Choroid plexus epithelial cell (primary cell): Measurements from ENCODE around the genes C11orf65, NKAPD1 and BCO2.

GRCh38 chr11:108357716-108358376, 109.5 kb downstream of the C11orf65 start:
- RRBS, result no CpG with 5 or more reads among the region's 12 CpGs

DNA sequence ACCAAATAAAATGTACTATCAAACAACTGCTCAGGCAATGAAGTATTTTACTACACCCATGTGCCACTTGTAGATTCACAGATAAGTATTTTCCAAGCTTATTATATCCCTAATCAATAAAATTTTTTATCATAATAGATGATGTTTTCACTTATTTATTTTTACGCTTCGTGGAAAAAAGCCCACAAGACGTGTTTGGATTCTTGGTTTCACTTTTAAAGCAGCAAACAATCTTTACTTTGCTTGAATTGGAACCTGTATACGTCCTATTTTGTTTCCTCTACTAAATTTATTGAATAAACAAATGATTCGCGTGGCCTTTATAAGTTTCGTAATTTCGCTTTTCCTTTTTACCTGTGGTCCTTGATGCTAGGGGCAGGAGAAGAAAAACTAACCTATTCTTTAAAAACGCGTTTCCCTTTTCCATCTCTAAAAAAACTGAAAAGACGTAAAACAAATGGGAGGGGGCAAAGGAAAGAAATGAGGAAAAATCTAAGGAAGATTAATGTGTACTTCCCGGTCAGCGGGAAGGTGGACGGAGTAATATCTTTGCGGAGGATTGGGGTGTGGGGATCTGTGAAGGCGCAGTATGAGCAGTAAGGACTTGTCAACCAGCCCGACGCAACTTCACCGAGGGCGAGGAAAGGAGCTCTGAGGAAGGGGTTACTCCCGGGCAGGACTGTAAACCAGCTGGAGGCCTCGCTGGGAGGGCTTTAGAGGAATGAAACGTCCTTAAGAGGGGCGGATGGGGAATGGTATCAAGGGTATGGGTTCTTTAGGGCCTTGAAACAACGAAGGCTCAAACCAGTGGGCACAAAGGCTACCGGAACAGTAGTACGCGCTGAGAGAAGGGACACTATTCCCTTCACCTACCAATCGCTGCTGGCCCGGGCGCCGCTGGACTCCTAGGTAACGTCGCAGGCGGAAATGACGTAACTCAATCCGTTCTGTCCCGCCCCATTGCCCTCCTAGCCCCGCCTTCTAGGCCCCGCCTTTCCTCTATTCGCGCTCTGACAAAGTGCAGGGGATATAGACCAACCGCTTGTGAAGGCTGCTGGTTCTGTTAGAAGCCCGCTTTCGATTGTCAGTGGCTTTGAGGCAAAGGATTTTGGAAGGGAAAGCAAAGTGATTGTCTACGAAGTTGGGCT, at the start of gene C11orf65:
Gene C11orf65 (minus strand): TSS at position 932 of the 1,148 bp plus-strand sequence.
- RRBS, result 1% methylated on average over 5 of the region's 46 CpGs

GRCh38 chr11:108672171-108672586, 7.3 kb downstream of the DDX10 start:
- RRBS, result no CpG with 5 or more reads among the region's 3 CpGs

DNA sequence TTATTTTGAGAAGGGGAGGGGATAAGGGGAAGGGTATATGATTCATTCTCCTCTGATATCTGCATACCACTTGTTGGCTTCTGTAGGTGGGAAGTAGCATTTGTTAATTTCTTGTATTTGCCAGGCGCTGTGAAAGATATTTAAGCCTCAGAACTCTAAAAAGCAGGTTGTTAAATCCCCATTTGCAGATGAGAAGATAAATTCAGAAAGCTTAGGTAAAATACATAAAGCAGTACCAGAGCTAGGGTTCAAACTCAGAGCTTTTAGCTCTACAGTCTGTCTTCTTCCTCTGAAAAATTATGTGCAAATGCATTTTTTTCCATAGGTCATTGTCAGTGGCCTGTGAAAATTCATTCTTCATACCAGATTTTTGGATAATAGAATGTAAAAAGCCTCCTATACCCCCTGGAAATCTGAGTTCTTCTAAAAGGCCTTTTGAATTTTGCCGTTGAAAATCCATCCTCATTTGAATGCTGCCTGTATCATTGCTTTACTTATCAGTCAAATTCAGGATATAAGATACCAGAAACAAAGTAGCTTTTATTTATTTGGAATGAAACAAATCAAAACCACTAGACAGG, 221.3 kb downstream of the DDX10 start:
- RRBS, result no CpG with 5 or more reads among the region's 2 CpGs

GRCh38 chr11:110257571-110258328, 38.7 kb downstream of the RDX start:
- RRBS, result no CpG with 5 or more reads among the region's 3 CpGs

- RRBS, result no CpG with 5 or more reads among the region's 4 CpGs
Measured at GRCh38 chr11:110295172-110295639, 1.2 kb downstream of the RDX start.

DNA sequence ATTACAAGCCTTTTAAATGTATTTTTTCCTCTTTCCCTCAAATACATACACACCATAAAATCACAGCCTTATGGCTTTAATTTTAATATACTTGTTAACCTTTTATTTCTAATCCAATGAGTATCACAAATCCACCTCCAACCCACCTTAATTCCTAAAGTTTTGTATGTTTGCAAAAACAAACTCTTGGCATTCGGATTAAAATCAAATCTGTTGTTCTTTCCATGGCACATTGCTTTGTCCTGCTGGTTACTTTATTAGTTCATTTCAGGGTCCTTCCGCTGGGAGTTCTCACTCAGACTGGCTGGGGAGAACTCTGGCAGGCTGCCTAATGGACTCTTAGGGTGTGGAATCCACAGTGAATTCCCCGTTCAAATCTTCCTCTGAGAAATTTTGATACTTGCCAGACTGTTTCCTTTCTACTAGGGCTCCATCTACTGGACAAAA, 53.3 kb upstream of the FDX1 start:
- RRBS, result no CpG with 5 or more reads among the region's 3 CpGs

DNA sequence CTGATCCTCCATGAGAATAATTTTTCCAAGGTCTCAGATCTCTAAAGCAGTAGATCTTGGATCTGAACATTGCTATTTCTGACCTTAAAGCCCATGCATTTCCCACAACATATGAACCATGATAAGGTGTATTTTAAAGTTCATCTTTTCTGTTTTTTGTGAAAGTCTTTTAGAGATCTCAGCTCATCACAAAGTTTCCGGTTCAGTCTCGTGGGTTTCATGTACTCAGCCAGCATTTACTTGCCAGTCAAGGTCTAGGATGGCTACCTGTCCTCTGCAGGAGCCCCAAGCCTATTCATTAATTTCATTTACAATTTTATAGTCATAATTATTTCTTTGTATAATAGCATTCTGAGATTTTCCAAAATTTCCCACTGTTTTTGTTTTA, 526 bp upstream of the FDX1 start:
- RRBS, result no CpG with 5 or more reads among the region's 2 CpGs

DNA sequence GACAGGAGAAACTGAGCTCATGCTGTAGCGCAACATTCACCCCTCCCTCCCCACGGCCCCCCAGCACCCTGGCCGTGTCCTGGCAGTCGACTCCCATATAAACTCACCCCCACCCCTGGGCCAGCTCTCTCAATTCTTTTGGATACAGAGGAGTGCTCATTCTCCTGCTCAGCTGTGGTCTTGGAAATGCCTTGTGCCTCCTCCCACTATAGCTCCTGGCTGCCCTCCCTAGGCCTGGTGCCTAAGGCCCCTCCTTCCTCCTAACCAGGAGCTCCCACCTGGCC, 209.4 kb upstream of the ARHGAP20 start:
- RRBS, result no CpG with 5 or more reads among the region's 4 CpGs

GRCh38 chr11:111132180-111132545, 113.4 kb upstream of the POU2AF2 start:
- RRBS, result no CpG with 5 or more reads among the region's 2 CpGs

DNA sequence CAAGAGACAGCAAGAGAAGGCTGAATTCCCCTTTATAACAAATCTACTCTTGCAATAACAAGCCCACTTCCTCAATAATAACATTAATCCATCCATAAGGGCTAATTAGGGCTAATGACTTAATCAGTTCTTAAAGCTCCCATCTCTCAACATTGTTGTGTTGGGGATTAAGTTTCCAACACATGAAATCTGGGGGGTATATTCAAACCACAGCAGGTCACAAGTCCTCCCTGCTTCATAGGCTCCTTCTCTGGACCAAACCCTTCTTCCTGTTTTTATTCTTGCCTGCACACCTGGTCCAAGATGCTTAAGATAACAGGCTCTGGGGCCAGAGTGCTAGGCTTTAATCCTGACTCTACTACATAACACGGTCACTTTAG, 68.0 kb upstream of the POU2AF2 start:
- RRBS, result no CpG with 5 or more reads among the region's 1 CpG

- RRBS, result no CpG with 5 or more reads among the region's 19 CpGs
Measured at GRCh38 chr11:111436681-111437233, 57.7 kb upstream of the POU2AF1 start.

- RRBS, result no CpG with 5 or more reads among the region's 7 CpGs
Measured at GRCh38 chr11:111439028-111439500, 60.0 kb upstream of the POU2AF1 start.

DNA sequence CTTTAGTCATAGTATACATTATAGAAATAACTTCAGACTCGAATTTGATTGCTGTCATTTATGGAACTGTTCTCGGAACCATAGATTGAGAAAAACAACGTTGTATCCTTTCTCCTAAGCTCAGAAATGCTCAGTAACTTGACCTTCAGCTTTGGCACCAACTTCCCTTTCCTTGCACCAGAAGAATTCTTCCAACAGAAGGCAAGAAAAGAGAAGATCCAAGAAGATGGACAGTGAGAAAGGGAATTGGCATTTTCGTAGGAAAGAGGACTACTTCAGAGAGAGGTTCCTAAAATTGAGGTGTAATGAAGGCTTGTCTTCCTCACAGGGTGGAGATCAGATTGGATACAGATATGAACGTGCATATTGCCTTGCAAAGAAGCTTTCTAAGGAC, 51.0 kb downstream of the SIK2 start:
- RRBS, result no CpG with 5 or more reads among the region's 5 CpGs

- RRBS, result 5% methylated on average over 4 of the region's 50 CpGs
Measured at GRCh38 chr11:112073752-112074977, at the start of gene NKAPD1. Gene NKAPD1, plus strand, starts transcription at chr11:112074299.

DNA sequence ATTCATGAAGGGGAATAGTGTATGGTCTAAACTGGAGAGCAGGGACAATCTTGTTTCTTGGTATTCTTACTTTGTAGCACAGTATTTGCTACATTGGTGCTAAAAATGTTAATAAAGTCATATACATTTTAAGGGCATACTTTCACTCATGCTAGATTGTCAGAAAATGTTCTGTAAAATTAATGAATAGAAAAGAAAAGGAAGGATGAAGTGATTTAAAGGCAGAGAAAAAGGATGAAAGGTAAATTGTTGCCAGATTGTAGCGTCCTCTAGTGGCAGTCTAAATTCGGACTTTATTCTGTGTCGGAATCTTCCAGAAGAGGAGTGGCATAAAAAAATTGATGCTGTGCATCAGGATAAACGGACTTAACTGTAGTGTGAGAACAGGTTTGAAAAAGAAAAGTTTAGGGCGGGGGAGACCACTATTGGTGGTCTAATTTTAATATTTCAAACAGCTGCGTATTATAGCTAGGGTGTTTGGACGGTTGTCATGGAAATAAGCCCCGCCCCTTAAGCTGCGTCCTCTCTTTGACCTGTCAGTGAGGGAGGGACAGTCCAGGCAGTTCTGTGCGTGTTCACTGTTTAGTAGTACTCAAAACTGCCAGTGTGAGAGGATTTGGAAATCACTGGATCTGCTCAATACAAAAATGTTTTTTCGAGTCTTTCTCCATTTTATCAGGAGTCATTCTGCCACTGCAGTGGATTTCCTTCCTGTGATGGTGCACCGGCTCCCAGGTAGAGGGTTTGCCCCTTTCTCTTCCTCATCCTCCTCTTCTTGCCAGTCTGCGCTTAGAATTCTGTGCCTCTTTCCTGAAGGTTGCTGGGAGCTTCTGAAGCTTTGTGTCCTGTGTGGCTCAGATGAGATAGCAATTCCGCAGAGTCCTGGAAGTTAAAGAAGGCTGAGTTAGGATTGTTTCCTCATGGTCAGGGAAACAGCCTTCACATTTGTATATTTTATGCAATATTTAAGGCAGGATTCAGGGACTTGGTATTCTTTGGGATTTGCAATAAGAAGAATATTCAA, at the start of gene BCO2:
Gene BCO2 (plus strand): TSS at position 558 of the 1,024 bp plus-strand sequence.
- RRBS, result no CpG with 5 or more reads among the region's 14 CpGs

GRCh38 chr11:112195013-112195523, 19.8 kb downstream of the BCO2 start:
- RRBS, result no CpG with 5 or more reads among the region's 11 CpGs

- RRBS, result no CpG with 5 or more reads among the region's 4 CpGs
Measured at GRCh38 chr11:112523364-112523743, 262.7 kb upstream of the PLET1 start.

DNA sequence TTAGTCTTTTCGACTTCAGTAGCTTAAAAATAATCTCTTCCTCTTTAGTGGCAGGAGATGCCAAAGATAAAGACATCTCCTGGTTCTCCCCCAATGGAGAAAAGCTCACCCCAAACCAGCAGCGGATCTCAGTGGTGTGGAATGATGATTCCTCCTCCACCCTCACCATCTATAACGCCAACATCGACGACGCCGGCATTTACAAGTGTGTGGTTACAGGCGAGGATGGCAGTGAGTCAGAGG, 110.2 kb upstream of the TTC12 start:
- RRBS, result no CpG with 5 or more reads among the region's 8 CpGs